ENCODE measurements around a stretch of chr1.

DNA sequence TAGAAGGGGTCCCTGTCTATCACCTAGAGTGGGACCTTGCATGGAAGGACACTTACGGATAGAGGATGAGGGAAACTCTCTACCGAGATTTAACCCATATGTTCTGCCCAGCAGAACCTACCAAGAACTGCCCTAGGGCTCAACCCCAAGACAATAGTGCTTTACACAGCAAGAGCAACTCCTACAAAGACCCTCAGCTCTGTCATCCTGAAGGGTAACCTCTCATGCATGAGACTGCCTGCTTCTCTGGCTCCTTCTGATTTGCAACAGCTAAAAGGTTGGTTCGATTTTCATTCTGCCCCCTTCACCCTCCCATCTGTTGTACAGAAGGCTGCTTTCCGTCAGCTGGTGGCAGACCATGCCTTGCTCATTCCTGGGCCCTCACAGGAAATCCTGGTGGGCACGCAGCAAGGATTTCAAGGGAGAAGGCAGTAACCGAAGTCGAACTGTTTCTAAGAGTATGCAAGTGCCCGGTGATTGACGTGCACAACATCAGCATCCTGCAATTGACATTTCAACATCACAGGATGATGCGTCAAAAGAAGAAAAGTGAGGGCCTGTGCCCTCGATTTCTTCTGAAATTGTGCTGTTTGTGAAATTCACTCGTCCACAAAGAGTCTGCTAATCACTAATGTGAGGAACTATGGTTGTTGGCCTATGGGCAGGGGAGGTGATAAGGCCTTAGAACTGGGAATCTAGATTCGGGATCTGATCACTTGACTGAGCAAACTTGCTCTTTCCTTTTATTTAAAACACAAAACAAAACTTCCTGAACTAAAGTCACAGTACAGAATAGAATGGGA lies 83.9 kb downstream of the PLPP3 start:
- PRO-cap = no peak

GRCh38 chr1:56535344-56536519 lies 43.6 kb downstream of the PLPP3 start:
- PRO-cap = no peak

GRCh38 chr1:56563424-56564046 lies 15.8 kb downstream of the PLPP3 start:
- PRO-cap = no peak

- PRO-cap = no peak
Measured at GRCh38 chr1:56569527-56570117, 9.7 kb downstream of the PLPP3 start.

DNA sequence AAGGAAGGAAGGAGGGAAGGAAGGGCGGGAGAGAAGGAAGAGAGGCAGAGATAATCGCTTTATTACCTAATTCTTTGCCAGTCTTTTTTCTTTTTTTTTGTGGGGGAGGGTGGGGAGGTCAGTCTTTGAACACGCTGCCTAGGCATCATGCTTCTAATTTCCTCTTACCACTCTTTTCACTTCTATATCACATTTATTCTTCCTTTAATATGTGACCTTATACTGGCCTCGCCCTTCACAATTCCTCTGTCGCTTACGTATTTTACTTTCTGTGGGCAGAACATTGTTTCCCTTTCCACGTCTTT lies 1.0 kb upstream of the PRKAA2 start:
- PRO-cap = no peak

- PRO-cap = no peak
Measured at GRCh38 chr1:56681823-56682649, 36.9 kb downstream of the PRKAA2 start.

DNA sequence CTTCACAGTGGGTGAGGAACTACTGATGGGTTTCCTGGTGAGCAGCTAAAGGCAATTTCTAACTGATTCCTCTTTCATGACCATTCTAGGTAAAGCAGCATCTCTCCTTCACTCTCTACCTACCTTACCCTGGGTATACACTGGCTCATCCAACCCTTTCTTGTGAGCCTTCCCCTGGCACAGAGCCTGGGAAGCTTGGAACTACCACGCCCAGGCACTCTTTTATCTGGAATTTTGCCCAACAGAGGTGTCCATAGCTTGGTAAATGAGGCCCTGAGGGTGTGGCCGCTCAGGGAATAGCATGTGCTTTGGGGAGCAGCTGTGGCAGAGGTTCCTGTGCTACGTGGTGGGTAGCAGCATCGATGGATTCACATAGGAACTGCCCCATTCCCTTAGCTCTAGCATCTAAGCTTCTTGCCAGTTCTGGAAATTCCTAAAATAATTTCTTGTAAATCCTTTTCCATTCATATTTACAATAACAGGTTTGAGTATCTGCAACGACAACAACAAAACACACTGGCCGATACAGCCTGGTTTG lies 21.8 kb downstream of the FYB2 start:
- PRO-cap = no peak

DNA sequence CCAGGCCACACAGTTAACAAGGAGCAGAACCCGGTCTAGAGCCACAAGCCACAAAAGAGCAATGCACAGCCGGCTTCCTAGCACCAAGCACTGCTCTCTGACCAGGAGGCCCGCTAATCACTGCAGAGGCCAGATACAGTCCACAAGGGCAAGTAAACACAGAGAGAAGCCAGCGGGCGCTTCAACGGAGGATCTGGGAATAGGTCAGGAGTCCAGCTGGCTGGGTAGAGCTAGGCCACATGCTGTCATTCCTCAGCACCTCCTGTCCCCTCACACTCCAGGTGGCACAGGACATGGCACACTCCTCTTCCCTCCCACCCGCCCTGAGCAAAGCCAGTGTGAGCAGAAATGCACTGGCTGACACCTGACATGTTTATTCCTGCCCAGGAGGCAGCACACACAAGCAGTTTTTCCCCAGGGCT lies 405 bp downstream of the FYB2 start:
- PRO-cap = no peak

DNA sequence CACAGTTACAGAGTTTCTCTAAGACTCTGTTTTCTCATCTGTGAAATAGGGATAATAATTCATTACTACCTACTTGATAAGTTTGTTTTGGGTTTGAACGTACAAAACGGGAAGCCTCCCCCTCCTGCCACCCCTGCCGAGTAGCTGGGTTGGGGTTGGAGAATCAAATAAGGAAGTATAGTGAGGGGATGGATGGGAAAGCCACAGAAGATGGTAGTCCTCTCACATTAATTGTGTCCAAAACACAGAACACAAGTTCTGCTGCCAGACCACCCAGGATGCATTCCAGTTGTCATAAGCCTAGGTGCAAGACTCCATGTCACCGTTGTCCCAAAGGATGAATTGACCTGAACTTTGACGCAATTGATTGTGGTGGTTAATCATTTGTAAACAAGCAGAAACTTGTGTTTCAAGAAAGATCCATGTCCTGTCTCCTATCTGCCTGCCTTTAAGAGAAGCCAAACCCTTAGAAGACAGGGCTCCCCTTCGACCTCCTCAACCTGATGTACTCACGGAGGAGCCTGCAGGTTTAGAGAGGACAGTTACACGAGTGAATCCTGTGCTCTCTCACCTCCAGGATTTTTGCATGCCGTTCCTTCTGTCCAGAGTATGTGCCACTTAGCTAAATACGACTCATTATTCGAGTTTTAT lies 2.0 kb upstream of the C8B start:
- PRO-cap = no peak

DNA sequence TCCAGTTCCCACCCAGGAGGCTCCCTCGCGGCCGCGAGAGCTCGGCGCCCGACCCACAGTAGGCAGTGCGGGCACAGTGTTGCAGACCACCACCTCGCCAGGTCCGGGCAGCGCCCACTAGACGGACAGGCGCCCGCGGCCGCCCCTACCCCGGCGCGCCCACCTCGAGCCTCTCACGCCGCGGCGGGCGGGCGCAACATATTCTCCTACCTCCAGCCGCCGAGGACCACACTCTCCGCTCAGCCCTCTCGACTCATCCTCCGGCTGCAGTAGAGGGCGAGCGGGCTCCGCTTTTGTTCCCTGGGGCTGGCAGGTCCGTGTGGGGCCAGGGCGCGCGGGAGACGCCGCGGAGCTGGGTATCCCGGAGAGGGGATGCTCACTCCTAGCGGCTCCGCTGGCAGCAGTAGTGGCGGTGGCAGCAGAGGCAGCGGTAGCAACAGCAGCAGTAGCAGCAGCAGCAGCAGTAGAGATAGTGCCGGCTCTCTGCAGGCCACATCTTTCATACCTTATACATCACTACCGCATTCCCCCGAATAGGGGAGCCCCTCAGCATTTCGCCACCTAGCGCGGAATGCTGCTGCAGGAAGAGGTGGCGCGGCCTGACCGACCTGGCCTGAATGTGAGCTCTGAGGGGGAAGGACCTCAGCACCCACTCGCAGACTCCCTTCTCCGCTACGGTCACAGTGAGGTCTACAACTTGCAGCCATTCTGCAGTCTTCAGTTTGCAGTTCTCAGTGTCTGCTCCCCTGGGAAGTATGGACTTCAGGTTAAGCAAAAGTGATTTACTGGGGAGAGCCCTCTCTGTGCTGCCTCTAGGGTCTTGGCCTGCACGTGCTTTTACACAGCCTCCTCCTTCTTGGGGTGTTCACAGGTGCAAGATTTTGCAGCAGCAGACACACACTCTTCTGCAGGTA lies 296.2 kb downstream of the OMA1 start:
- PRO-cap = bidirectional peak, plus-strand start at position 403 of the sequence, minus-strand start at position 474 of the sequence

DNA sequence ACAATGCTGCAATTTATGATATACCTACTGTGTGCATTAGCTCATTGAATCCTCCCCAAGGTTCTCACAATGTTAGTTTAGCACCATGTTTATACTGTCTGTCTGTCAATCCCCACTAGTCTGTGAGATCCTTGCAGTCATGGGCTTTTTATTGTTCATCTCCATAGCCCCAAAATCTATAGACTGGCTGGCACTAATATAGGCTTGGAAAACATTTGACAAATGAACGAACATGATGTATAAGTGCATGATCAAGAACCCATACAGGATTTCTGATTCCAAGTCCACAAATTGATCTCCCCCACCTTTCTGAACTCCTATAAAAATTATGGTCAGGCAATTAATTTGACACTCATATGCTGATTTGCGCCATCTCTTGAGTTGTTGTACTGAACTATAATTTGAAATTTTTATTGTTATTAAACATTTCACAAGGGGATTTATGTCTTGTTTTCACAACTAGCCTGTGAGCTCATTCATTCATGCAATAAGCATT lies 289.9 kb downstream of the OMA1 start:
- PRO-cap = unidirectional peak, minus-strand start at position 274 of the sequence

GRCh38 chr1:58274298-58274876 lies 272.1 kb downstream of the OMA1 start:
- PRO-cap = unidirectional peak, plus-strand start at chr1:58274645; unidirectional peak, minus-strand start at chr1:58274816

- PRO-cap = bidirectional peak, plus-strand start at chr1:58432984, minus-strand start at chr1:58432913
Measured at GRCh38 chr1:58432778-58433095, 113.8 kb downstream of the OMA1 start.

GRCh38 chr1:58576285-58576842 lies 688 bp downstream of the TACSTD2 start:
- PRO-cap = no peak

- PRO-cap = no peak
Measured at GRCh38 chr1:58584173-58584914, 7.3 kb upstream of the TACSTD2 start.

DNA sequence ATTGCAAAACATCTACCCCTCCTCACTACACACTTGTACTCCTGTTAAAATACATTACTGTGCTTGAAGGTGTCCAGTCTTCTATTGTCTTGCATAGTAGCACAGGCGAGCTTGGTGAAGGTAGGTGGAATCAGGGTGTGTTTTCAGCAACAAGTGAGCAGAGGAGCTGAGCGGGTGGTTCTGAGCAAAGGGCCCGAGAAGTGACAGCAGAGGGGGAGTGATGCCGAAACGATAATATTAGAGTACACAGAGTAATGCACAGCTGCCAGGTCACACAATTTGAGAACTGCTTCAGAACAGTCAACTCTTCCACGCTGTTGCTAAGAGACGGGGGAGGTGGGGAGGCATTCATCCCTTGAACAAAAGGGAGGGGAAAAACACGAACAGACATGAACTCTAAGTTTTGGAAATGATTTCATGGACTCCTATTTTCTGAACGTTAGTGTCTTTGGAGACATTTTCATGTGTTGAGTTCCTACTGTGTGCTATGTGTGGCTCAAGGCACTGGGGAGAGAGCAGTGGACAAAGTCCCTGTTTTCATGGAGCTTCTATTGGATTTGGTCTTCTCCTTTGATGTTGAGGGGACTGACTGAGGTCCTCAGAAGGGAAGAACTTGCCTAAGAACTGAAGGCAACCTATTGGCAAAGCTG lies 30.6 kb downstream of the JUN start:
- PRO-cap = no peak

DNA sequence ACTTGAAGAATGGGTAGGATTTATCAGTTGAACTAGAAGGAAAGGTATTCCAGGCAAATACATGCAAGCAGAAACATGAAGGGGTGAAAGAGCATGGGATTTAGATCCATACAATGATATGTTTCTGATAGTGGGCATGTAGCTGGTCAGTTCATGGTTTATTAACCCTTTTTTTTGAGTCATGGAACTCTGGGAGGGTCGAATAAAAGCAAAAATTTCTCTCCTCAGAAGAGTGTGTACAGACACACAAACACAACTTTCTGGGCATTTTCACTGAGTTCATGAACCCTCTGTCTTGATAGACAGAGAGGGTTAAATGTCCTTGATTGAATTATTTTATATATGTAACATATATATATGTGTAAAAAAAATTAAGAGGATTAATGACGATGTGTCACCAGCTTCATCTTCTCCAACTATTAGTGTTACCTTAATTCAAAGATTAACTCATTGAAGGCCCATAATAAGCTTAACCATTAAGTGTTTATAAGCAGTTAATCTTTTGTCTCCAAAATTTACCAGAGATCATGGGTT lies 4.7 kb downstream of the JUN start:
- PRO-cap = no peak

- PRO-cap = no peak
Measured at GRCh38 chr1:58814144-58815002, 30.5 kb upstream of the JUN start.

DNA sequence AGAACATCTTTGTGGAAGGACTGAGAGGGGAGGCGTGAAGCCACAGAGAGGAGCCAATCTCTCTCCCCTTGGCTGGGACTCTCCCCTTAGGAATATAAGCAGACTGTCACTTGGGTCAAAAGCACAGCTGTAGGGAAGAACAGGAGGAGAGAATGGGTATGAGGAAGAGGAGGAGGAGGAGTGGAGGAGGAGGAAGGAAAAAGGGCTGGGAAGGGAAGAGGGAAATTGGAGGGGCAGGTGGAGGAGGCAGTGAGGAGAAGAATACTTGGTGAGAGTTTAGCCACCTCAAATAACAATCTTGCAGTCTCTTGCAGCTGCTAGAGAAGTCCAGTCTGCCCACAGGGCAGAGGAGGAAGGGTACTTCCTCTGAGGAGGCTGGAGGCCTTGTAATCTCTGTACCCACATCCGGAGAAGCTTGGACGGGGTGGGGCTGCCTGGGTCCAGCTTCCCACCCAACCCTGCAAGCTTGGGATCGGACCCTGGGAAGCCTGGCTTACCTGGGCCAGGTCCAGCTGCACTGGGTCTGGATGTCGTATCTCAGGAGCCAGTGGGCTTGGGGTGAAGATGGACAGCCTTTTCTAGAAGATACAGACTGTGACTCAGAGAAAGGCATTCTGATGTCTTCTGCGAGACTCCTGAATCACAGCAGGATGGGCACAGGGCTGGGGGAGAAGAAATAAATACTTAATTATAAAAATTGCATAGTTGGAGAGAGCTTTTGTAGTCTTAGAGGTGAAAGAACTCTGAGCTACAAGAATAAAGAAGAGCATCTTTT lies 111.7 kb upstream of the JUN start:
- PRO-cap = no peak

- PRO-cap = no peak
Measured at GRCh38 chr1:58942080-58942427, 158.2 kb upstream of the JUN start.